ENCODE data around the gene ARV1.

- RRBS = 67% methylated on average over 1 of the region's 16 CpGs
CAGE:
- cytosol, long polyA plus RNA = no peak
- long polyA plus RNA = no peak
- nucleus, long polyA plus RNA = no peak
These were observed 24.1 kb downstream of the ACTA1 start for GRCh38 chr1:229409636-229410330.

GRCh38 chr1:229499464-229500241, 8.5 kb downstream of the NUP133 start:
- RRBS = no CpG with 5 or more reads among the region's 5 CpGs
CAGE:
- cytosol, long polyA plus RNA = no peak
- long polyA plus RNA = no peak
- nucleus, long polyA plus RNA = no peak

- RRBS = no CpG with 5 or more reads among the region's 5 CpGs
CAGE:
- cytosol, long polyA plus RNA = no peak
- long polyA plus RNA = no peak
- nucleus, long polyA plus RNA = no peak
These were observed 17.7 kb upstream of the NUP133 start for GRCh38 chr1:229525806-229526323.

DNA sequence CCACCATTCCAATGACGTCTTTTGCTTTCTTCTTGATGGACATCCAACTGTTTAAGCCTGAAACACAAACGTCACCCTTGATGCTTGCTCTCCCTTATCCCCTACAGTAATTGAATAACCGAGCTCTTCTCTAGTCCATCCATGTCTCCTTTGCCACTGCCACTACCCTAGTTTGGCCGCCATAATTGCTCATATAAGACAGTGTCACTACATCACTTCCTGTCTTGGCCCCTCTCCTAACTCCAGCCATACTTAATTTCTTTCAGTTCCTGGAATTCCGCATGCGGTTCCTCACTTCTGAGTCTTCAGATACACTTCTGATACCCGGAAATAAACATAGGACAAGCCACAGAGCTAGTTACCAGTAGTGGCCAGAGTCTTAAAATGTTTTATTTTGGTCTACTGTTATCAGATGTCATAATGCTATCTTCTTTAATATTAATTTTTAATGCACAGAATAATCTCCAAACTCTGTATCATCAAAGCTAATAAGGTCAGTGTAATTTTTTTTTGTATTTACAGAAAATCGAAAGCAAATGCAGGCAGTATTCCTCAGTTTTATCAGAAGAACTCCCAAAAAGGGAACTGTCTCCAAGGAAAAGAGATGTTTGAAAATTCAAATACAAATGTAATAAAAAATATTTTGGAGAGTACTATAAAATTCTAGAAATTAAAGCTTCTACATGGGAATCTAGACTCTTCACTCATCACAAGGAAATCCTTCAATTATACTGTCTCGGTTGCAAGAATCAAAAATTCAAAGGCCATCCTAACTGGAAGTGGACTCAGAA, 25.3 kb downstream of the TAF5L start:
- RRBS = no CpG with 5 or more reads among the region's 9 CpGs
CAGE:
- cytosol, long polyA plus RNA = no peak
- long polyA plus RNA = no peak
- nucleus, long polyA plus RNA = no peak

DNA sequence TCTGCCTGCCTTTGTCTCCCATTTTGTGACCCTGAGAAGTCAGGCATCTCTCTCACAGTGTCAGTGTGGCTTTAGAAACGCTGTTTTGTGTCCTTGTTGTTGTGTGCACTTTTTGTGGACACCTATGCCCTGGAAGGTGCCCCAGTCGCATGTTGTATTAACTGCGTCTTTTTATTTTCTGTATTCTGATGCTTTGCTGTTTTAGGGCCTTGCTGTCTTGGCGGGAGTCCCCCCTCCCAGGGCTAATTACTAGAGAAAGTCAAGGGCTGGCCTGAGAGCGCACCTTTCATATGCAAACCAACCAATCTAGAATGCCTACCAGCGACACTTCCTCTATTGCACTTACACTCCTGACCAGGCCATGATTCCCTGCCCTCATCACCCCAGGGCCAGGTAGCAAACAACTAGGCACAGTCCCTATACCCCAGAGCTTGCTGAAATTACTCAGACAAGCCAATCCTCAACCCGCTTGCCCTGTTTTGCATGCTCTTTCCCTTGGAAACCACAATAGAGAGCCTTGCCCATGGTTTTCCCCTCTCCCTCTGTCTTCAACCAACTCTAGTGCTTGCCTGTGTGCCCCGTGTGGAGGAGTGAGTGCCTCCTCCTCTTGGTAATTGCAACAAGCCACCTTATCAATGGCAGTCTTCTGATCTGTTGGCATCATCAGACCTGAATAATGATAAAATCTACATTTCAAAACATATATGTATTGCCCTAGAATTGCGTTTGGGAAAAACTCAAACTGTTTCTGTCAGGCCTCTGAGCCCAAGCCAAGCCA, 70.3 kb downstream of the URB2 start:
- RRBS = no CpG with 5 or more reads among the region's 9 CpGs
CAGE:
- cytosol, long polyA plus RNA = no peak
- long polyA plus RNA = no peak
- nucleus, long polyA plus RNA = no peak

DNA sequence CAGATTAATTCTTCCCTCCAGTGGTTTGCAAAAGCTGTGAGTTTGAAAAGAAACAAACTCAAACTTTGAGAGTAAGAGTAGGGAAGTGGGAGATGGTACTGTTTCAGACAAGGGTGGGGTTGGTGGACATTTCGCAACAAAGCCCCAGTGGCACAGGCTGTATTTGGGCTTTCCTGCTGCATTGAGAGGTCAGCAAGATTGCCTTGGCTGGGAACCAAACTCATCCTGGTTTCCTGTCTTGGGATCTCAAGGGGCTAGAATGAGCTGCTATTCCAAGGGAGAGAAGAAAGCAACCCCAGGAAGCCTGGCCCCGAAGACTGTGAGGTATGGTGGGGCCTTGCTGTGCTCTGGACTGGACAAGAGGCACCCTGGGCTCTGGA, 64.6 kb upstream of the GALNT2 start:
- RRBS = no CpG with 5 or more reads among the region's 2 CpGs
CAGE:
- cytosol, long polyA plus RNA = no peak
- long polyA plus RNA = no peak
- nucleus, long polyA plus RNA = no peak

GRCh38 chr1:230083894-230085269, 17.3 kb downstream of the GALNT2 start:
- RRBS = no CpG with 5 or more reads among the region's 19 CpGs
CAGE:
- cytosol, long polyA plus RNA = no peak
- long polyA plus RNA = no peak
- nucleus, long polyA plus RNA = no peak

DNA sequence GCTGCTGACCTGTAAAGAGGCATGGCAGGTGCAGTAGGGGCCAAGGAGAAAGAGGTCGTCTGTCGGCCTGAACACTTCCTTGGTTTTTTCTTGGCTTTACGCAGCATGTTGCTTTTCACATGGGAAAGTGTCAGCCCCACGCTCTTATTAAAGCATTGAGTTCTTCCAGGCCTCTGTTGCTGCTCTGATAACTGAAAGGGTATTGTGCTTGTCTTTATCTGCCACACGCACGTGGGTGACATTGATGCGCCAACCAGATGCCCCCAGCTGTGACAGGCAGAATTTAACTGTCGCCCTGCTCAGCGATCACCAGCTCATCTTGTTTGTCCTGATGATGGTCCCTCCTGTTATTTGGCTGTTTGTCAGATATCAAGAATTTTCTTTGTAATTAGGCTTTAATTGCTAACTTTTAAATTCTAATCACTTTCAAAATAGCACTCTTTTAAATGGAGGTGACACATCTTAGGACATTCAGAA, 76.5 kb downstream of the GALNT2 start:
- RRBS = no CpG with 5 or more reads among the region's 9 CpGs
CAGE:
- cytosol, long polyA plus RNA = no peak
- long polyA plus RNA = no peak
- nucleus, long polyA plus RNA = no peak

GRCh38 chr1:230146048-230146612, 79.1 kb downstream of the GALNT2 start:
- RRBS = no CpG with 5 or more reads among the region's 7 CpGs
CAGE:
- cytosol, long polyA plus RNA = no peak
- long polyA plus RNA = no peak
- nucleus, long polyA plus RNA = no peak

DNA sequence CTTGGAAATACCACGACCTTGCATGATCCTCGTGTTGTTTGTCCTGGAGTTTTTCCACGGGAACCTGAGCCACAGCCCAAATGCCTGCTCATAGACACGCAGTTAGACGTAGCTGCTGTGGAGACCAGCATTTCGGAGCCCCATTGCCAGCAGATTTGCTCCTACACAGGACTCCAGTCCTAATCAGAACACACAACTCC, 163.2 kb downstream of the GALNT2 start:
- RRBS = no CpG with 5 or more reads among the region's 6 CpGs
CAGE:
- cytosol, long polyA plus RNA = no peak
- long polyA plus RNA = no peak
- nucleus, long polyA plus RNA = no peak

GRCh38 chr1:230262673-230263610, 163.2 kb downstream of the PGBD5 start:
- RRBS = no CpG with 5 or more reads among the region's 15 CpGs
CAGE:
- cytosol, long polyA plus RNA = no peak
- long polyA plus RNA = no peak
- nucleus, long polyA plus RNA = no peak

DNA sequence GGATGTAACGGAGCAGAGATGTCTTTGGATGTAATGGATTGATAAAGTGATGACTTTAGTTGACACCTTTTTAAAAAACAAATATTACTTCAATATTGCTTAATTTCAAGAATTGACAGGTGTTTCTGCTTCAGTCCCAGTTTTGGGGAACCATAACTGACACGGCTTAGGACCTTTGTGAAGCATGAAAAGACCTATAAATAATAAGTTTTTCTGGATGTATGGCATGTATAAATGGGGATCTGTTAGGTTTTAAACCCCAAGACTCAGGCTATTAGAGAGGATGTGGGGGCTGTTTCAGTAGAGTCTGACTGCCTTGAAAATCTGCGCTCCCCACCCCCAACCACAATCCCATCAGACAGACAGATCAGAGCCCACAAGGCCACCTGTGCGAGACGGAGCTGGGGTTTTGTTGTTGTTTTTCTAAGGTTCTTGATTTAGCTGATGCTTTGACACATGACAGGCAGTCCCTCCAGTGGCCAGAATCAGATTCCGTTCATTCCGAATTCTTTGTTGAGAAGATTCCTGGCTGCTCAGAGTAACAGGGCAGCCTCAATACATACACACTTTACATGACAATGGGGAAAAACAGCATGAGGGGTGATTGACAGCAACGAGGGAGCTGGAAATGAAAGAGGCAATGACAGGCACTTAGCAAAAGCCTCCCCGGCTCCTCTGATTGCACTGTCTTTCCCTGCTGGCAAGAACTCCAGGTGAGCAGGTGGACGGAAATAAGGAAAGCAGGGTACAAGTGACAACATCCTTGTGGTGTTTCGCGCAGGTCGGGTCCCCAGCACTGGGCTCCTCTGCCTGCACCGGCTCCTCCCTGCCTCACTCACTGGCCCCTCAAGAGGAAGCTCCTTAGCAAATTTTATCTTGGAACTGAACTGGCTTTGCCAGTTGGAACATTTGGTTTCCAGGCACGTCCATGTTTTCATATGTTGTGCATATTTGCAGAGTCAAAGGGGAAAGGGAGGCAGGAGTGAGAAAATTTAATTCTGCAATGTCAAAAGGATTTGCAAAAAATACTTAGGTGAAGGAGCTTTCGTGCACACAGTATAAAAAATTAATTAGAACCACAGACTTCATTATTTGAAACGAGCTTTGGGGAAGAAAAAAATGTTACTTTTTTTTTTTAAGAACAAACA, 148.8 kb downstream of the PGBD5 start:
- RRBS = no CpG with 5 or more reads among the region's 17 CpGs
CAGE:
- cytosol, long polyA plus RNA = no peak
- long polyA plus RNA = no peak
- nucleus, long polyA plus RNA = no peak

- RRBS = no CpG with 5 or more reads among the region's 5 CpGs
CAGE:
- cytosol, long polyA plus RNA = no peak
- long polyA plus RNA = no peak
- nucleus, long polyA plus RNA = no peak
These were observed 33.3 kb upstream of the PGBD5 start for GRCh38 chr1:230459381-230459958.

DNA sequence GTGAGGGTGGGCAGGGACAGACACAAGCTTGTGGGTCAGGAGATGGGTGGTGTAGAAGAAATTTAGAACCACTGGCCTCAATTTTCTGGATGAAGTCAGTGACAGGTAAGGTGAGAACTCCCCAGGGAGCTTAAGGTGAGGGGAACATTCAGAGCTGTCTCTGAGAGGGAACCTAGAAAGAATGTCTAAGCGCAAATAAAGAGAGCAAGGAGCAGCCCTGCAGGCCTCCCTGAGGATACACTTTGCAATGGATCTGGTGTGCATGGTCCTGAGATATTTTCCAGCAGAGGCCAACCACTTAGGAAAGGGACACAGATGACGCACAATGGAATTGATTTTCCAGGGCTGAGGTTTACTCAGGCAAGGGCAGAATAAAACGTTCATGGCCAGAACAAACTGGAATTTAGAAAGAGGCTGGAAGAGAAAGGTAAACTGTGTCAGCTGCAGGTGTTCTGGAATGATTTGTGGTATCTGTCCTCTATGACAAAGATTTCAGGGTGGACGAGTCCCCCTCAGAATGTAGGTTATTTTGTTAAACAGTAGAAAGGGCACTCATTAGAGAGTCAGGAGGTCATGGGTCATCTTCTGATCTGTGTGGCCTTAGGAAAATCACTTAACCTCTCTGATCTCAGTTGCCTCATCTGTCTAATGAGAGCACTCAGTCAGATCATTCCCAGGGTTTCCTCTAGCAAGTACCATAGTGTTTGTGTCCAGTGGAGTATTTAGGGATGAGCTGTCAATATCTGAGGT, 61.7 kb upstream of the PGBD5 start:
- RRBS = no CpG with 5 or more reads among the region's 4 CpGs
CAGE:
- cytosol, long polyA plus RNA = no peak
- long polyA plus RNA = no peak
- nucleus, long polyA plus RNA = no peak

GRCh38 chr1:230702662-230703589, 11.0 kb downstream of the AGT start:
- RRBS = no CpG with 5 or more reads among the region's 20 CpGs
CAGE:
- cytosol, long polyA plus RNA = no peak
- long polyA plus RNA = no peak
- nucleus, long polyA plus RNA = no peak

GRCh38 chr1:230739802-230740210, 7.4 kb upstream of the CAPN9 start:
- RRBS = no CpG with 5 or more reads among the region's 5 CpGs
CAGE:
- cytosol, long polyA plus RNA = no peak
- long polyA plus RNA = no peak
- nucleus, long polyA plus RNA = no peak

DNA sequence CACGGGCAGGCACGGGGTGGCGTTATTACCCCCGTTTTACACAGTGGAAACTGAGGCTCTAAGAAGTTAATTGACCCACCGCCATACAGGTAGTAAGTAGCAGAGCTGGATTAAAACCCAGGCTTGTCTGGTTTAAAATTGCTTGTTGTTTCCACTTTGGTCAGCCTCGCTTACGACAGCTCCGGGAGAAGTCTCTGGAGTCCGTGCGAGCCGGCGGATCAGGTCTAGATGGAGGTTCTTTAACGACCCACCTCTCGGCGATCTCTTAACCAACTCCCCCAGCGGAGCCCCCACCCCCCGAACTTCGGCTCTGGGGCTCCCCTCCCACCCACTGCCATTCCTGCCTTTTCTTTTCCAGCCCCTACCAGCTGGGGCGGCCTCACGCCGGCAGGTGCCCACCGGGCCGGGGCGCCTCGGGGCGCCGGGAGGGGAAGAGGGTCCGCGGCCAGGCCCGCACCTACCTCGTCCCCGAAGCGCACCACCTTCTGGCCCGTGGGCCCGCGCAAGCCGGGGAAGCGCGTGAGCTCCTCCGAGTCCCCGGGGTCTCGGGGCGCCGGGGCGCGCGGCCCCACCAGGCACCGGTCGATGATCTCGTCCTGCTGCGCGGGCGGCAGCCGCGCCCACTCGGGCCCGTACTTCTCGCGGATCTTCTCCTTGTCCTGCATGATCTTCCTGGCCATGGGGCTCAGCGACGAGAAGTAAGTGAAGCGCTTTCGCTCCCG, 441 bp downstream of the C1orf198 start:
- RRBS = under 1% methylated on average over 9 of the region's 64 CpGs
CAGE:
- cytosol, long polyA plus RNA = no peak
- long polyA plus RNA = no peak
- nucleus, long polyA plus RNA = no peak

DNA sequence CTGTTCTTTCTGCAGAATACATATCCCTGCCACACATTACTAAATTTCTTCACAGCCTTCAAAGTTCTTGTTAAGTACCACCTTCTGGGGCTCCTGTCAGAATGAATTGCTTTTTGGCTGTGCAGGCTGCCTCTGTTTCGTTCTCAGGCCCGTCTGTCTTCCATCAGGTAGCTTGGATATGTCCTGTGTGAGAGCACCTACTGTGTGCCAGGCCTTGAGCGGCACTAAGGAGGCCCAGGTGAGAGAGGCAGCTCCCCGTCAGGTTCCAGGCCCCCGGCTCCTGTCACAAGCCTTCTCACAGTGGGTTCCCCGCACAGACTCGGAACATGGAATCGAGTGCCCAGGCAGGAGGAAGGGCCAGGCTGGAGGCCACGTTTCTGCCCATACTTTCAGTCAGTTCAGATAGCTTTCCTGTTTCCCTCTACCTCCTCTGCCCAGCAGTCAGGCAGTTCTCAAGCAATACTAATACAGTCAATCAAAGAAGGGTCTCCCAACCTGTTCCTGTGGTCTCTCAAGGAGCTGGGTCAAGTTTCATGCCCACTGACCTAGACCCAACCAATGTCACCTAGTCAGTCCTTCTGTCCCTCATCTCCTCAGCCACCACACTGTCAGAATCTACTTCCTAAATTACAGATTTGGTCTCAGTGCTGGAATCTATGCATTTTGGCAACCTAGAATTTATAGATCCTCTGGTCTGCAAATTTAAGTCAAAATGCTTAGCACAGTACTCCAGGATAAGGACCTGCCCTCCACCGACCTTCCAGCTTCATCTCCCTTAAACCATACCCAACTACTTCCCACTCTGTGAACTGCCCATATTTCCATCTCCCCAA, 40.3 kb downstream of the TTC13 start:
- RRBS = no CpG with 5 or more reads among the region's 10 CpGs
CAGE:
- cytosol, long polyA plus RNA = no peak
- long polyA plus RNA = no peak
- nucleus, long polyA plus RNA = no peak

- RRBS = no CpG with 5 or more reads among the region's 5 CpGs
CAGE:
- cytosol, long polyA plus RNA = no peak
- long polyA plus RNA = no peak
- nucleus, long polyA plus RNA = no peak
These were observed 35.9 kb downstream of the TTC13 start for GRCh38 chr1:230942594-230943414.

GRCh38 chr1:230979007-230979365, at the start of gene ARV1:
TSS of gene ARV1 (plus strand) at chr1:230979094.
- RRBS = no CpG with 5 or more reads among the region's 24 CpGs
CAGE:
- cytosol, long polyA plus RNA = start-site peak on the plus strand at chr1:230979070-230979099, 602 reads
- long polyA plus RNA = start-site peak on the plus strand at chr1:230979069-230979100, 708 and 197 reads in 2 replicates
- nucleus, long polyA plus RNA = start-site peak on the plus strand at chr1:230979069-230979098, 376 reads